Measurements from ENCODE around the gene PCBP3.

DNA sequence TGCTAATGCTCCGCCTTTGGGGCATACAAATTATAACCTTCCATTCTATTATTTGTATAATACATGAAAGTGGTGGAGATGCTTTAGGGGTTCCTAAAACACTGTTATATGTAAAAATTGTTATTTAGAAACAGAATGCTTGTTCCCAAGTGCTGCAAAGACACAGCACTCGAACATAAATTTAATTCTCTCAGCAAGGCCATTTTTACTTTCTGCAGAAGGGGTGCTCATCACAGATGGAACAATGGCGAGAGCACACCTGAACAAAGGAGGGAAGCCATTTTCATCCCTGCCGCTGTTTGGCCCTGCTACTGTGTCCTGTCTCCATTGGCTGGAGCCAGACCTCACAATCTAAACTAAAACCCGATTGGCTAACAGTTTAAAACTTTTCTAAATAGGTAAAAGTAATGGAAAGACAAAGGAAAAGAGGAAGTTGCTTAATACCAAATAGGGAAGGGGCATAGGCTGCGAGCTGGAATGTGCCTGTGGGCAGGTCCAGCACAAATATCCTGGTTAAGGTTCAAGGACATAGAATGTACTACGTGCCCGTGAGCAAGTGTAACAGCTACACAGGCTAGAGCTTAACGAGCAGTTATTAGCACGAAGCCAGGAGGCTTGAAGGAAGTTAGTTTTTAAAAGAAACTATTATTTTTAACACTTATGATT lies 4.5 kb upstream of the PTTG1IP start:
- PRO-cap: bidirectional peak, plus-strand start at position 538 of the sequence, minus-strand start at position 301 of the sequence
- RRBS: no CpG with 5 or more reads among the region's 10 CpGs

DNA sequence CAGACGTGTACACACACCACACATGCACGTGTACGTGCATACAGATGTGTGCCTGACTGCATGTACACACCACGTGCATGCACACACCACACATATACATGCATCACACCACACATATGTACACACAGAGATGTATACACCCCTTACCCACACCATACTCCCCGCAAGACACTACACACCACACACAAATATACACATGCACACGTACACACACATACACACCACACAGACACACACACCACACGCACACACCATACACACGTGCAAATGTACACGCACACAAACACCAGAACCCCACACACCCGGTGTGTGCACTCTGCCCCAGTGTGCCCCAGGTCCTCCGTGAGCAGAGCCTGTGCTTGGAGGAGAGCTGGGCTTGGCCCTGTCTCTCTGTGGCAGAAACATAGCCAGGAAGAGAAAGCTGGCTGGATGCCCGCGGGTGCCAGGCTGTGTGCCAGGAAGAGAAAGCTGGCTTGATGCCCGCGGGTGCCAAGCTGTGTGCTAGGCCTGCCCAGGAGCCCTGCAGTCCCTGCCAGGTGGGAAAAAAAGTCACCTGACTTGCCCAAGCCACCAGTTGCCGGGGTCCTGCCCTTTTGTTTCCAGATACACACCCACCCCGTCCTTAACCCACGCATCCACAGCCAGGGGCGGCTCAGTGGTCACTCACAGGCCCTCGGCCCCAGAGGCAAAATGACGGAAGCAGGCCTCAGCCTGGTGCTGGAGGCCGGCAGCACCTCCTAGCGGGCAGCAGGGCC lies 9.4 kb downstream of the ITGB2 start:
- PRO-cap: bidirectional peak, plus-strand start at position 476 of the sequence, minus-strand start at position 206 of the sequence
- RRBS: under 1% methylated on average over 2 of the region's 23 CpGs

DNA sequence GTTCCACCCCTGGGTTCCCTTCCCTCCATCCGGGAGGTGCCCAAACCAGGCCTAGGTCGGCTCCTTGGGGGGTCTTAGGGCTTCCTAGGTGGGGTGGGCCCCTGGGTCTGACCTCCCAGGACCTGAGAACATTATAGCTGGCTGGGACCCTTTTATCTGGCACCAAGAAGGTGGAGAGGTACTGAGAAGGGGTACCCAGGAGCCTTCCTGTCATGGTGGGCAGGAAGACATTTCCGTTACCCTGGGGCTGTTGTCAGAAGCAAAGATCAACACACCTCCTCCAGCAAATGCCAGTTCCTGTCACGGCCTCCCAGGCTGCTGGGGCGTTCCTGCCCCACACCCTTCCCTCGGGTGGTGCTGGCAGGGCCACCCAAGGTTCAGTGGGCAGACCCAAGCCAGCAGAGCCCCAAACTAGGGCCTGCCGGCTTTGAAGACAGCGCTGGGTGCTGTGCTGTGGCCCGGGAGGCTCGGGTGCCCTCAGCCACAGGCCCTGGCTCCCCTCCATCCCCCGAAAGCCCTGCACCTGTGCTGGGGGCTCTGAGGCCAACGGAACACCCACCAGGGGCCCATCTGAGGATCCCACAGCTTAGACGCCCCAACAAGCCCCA lies 8.8 kb downstream of the ITGB2 start:
- PRO-cap: no peak
- RRBS: under 1% methylated on average over 1 of the region's 13 CpGs

DNA sequence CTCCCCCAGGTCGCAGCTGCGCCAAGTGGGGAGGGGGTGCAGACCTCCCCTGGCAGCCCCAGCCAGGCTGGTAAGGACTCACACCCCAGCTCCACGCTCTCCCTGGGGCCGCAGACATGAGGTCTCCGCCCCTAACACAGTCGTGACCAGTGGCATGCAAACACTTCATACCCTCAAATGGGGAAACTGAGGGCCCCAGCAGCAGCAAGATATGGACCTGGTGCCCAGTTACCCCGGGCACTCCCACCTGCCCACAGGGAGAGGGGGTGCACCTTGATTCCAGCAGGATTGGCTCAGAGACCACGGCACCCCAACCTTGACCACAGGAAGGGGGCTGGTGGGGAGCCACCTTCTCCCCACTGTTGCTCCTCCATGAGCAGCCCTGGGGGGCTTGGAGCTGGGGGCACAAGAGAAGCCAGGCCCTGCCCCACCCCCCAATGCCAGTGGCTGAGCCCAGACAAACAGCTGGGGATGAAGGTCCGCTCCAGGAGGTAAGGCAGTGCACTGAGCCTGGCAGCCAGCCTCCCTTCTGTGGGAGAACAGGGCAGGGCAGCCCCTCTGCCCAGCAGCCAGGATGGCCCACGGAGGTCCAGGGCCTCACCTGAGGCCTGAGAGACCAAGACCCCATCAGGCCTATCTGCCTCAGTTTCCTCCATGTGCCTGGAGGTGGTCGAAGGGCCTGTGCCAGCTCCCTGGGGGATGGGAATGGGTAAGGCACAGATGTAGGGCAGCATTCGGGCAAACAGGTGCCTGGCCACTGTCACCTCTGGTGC lies 7.3 kb downstream of the ITGB2 start:
- PRO-cap: no peak
- RRBS: no CpG with 5 or more reads among the region's 12 CpGs

DNA sequence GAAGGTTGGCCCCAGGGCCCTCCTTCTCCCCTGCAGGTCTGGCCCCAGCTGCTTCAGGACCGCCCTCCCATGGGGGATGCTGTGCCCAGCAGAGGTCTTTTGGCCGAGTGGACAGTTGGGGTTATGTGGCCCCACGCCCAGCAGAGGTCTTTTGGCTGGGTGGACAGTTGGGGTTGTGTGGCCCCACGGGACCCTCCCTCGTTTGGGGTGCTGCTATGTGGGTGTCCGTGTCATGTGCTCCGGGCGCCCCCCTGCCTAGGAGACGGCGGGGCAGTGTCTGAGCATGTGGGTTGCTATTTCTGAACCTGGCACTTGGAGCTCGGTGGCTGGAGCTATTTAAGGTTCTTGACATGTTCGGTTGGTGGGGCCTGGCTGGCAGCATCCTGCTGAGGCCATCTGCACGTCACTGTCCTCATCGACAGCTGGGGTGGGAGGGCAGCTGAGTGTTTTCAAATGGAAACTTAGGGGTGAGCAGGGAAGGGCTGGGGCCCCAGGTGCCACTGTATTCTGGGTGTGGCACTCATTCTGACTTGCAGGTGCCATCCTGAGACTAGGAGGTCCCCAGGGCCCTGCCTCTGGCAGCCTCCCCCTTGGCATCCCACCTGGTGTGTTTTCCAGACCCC lies 12.8 kb downstream of the SLX9 start:
- PRO-cap: no peak
- RRBS: no CpG with 5 or more reads among the region's 14 CpGs

DNA sequence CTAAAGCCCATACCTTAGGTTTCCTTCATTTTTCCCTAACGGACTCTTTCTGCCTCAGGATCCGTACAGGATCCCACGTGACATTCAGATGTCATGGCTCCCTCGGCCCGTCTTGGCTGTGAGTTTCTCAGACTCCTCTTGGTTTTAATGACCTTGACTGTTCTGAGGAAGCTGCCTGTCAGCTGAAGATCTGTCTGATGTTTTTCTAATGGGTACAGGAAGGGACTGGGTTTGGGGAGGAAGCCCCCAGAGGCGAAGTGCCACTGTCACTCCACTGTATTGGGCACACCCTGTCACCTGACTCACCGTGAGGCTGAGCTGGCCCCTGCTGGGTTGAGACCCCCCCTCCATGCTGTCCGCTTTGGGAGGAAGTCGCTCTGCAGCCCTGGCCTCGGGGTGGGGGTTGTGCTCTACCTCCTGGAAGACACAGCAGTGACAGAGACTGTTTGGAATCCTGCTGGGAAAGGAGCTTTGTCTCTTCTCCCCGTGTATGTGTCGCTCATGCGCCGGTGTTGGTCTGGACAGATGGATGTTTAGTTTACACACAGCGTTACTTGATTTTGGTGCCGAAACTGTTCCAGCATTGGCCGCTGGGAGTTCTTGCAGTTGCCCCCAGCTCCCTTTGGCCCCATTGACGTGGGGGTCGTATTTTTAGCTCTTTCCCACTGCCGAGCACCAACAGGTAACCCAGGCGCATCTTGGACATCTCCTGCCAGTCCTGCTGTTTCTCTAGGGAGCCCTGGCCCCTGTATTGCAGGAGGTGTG lies 30.1 kb downstream of the SLX9 start:
- PRO-cap: no peak
- RRBS: no CpG with 5 or more reads among the region's 21 CpGs

- PRO-cap: no peak
- RRBS: no CpG with 5 or more reads among the region's 13 CpGs
These were observed 61.1 kb downstream of the SLX9 start for GRCh38 chr21:45001022-45001313.

DNA sequence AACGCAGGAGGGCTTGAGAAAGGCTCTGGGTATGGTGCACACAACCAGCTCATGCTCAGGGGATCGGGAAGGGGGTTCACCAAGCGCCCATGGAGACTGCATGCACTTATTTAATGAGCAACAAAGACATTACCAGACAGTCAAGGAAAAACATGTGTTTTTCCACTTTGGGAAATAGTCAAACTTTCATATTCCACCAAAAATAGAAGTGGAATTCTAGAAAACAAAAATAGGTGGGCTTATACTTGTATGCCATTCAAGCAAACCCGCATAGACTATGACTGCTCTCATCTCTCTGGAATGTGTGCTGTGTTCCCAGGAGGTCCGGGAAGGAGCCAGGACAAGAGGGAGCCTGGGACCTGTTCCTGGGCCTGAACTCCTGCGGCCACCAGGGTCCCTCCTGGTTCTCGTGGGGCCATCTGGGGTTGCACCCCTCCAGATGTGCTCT lies 9.9 kb upstream of the ADARB1 start:
- PRO-cap: no peak
- RRBS: no CpG with 5 or more reads among the region's 7 CpGs

DNA sequence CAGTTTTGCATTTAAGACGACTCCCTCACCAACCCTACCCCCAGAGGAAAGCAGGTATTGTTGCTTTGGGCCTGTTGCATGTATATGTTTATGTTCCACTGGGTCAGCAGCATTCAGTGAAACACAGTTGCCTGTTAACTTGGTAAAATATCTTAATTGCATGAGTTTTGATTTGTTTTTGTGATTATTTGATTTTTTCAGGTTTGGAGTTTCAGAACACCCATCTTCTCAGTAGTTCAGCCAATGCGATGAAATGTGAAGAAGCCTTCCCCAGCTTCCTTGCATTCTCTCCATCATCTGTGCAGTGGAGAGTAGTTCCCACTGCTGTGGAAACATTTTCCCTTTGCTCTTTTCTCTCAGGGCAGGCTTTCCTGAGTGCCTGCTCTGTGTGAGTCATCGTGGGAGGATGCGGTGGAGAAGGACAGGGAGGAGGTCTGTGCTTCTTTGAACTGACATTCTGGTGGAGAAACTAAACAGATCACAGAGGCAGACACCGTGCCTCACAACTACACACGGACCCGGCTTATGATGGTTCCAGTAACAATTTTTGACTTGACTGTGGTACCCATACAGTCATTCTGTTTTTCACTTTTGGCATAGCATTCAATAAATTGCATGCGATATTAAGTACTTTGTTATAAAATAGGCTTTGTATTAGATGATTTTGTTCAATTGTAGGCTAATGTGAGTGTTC lies 6.6 kb downstream of the ADARB1 start:
- PRO-cap: no peak
- RRBS: no CpG with 5 or more reads among the region's 8 CpGs

DNA sequence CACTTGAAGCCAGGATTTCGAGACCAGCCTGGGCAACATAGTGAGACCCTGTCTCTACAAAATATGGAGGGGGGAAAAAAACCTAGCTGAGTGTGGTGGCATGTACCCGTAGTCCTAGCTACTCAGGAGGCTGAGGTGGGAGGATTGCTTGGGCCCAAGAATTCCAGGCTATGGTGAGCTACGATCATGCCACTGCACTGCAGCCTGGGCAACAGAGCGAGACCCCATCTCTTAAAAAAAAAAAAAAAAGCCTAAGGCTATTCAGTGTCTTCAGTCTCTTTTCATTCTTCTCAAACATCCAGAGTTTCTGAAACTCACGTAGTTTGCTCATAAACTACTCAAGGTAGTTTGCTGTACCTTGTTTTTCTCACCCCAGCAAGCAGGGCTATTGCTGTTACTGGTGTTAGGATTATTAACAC lies 37.9 kb downstream of the POFUT2 start:
- PRO-cap: no peak
- RRBS: no CpG with 5 or more reads among the region's 5 CpGs

DNA sequence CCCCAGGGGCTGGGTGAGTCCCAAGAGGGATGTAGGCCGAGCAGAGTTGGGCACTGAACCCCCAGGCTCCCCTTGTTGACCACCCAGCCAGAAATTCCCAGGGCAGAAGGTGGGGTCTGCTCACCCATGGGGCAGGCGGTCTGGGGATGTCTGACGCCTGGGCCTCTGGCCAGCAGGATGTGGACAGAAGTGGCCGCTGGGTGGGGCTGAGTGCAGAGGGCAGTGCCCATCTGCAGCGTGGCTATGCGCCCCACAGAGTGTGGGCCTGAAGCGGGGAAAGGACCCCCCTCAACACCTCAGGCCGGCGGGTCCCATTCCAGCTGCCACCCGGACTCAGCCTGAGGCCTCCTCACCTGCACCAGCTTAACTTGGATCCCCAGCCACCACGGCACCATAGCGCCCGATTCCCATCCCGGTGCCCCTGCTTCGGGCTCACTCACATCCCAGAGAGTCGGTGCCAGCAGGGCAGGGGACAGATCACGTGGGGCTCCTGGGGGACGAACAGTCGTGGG lies 37.0 kb upstream of the POFUT2 start:
- PRO-cap: no peak
- RRBS: 74% methylated on average over 5 of the region's 19 CpGs

DNA sequence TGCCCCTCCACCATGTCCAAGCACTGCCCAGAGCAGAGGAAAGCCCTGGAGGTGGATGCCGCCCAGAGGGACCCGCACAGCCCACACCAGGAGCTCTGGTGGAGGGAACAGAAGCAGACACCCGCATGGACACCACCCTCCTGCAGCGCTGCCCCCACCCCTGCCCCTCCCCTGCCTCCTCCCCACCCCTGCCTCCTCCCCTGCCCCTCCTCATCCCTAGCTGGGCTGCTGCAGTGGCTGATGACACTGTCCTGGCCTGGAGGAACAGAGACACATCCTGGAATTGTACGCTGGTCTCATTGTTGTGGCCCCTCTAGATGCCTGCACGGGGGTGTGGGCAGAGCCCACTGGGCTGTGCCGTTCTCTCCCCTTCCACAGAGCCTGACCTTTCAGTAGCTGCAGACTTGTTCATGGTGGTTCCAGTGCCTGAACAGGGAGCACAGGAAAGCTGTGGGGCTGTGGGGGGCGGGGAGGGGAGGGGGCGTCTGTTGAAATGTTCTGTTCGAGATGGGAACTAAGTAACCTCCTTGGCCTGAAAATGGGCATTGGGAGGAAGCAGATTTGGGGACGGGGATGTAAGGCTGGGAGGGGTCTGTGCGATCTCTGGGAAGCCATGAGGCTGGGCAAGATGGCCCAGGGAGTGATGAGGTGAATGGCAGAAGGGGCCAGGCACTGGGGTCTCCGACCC lies 30.4 kb upstream of the COL18A1 start:
- PRO-cap: no peak
- RRBS: no CpG with 5 or more reads among the region's 13 CpGs

DNA sequence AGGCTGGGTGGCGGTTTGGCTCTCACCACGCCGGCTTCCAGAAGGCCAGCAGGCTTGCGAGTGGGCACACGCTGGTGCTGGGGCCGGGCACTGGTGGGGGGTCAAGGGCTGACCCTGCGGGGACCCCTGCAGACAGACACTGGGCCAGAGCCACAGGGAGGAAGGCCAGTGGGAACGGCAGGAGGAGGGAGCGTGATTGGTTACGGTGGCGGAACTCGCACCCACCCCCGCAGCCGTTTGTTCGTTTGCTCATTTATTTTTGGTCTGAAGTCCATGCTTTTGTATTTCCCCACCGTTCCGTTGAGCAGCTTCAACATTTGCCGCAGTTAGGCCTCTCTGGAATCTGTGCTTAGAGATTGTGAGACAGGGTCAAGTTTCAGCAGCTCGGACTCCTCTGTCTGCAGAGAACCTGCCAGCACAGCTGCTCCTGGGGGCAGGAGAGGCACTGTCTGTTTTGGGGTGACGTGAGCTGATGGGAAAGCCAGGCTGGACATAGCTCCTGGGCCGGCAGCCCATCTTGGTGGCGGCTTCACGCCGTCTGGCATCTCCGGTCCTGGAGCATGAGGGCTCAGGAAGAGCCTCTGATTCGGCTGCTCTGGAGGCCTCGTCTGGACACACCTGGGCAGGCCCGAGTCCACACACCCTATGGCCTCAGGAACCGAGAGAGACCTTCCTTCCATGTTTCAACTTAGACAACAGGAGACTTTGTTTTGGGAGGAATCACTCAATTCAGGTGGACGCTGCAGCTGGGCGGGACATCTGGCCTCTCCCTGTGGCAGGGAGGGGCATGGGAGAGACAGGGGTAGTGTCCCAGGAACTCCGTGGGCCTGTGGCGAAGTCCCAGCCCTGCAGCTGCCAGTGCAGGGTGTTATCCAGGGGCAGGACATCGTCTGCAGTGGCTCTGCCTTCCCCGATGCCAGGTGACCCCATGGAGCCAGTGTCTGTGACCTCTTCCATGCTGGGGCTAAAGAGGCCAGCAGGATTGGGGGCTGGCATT lies 5.7 kb downstream of the COL18A1 start:
- PRO-cap: no peak
- RRBS: 77% methylated on average over 9 of the region's 35 CpGs

- PRO-cap: no peak
- RRBS: 7% methylated on average over 19 of the region's 70 CpGs
These were observed 34.1 kb downstream of the COL18A1 start for GRCh38 chr21:45438803-45439821.

DNA sequence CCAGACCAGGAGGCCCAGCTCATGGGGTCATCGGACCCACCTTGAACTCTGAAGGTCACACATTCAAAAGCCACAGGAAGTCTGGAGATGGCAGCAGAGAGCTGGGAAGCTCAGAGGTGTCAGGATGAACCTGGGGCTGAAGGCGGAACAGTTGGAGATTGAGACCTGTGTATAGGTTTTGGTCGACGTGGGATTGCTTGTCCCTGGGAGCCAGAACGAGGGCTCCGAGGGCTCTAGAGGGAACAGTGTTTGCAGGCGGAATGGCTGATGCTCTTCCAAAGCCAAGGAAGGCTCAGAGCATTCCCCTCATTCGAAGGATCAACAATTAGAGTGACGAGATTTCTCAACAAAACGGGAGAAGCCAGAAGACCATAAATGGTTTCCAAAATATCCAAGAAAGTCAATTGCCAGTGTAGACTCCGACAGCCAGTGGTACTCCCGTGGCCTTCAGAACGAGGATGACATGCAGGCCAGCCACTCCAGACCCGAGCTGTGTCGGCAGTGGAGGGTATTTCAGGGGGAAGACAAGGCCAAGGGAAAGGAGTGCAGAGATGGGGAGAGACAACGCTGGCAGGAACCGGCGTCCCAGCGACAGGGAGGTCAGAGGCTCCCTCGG lies 43.4 kb downstream of the SLC19A1 start:
- PRO-cap: no peak
- RRBS: no CpG with 5 or more reads among the region's 20 CpGs

- PRO-cap: no peak
- RRBS: no CpG with 5 or more reads among the region's 3 CpGs
These were observed 8.8 kb downstream of the SLC19A1 start for GRCh38 chr21:45533476-45533757.

DNA sequence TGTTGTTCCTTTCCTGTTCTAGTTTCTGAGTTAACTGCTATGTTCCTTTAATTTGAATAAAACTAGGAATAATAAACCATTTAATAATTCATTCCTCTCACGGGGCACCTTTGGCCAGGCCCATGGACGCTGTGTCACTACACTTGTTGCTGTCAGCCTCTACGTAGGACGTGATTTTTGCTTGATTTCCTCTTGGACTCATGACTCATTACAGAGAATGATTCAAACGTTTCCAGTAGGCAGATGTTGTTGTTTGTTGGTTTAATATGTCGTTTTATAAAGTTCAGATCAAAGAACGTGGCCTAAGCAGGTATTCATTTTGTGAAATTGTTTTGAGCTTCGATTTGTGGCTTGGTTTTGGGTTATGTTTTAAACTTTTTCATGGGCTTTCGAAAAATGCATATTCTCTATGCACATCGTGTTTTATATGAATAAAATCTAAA lies 9.1 kb upstream of the SLC19A1 start:
- PRO-cap: no peak
- RRBS: no CpG with 5 or more reads among the region's 10 CpGs

- PRO-cap: bidirectional peak, plus-strand start at chr21:45555106, minus-strand start at chr21:45555011
- RRBS: under 1% methylated on average over 7 of the region's 46 CpGs
These were observed 12.6 kb upstream of the SLC19A1 start for GRCh38 chr21:45554824-45555246.

DNA sequence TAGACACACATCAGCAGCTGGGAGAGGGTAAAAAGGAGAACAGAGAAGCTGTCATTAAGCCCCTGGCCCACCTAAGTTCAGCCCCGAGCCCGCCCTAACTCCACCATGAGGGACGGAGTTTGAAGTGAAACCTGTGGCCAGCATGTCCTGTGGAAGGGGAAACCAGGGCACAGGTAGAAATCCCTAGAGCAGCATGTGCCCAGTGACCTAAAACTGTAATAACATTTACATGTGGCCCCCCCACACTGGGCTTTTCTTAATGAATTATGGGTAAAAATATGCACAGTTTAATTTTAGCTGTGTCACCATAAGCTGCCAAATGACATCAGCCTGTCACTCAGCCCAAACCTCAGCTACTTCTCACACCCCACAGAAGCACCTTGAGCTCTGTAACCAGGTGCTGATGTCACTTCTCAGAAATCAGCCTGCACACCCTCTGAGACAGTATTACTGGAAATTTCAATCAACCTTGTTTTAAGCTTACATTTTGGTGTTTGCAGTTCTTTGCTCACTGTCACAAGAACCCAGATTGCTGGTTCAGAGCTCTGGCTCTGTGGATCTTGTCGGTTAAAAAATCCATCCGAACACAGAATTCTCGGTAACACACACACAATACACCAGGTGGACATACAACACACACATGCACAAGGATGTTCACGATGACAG lies 50.0 kb upstream of the SLC19A1 start:
- PRO-cap: no peak
- RRBS: no CpG with 5 or more reads among the region's 7 CpGs

GRCh38 chr21:45643327-45644022 lies at the start of gene PCBP3:
PCBP3 (plus strand) TSS chr21:45643725.
- PRO-cap: unidirectional peak, plus-strand start at chr21:45643664; bidirectional peak, plus-strand start at chr21:45643730, minus-strand start at chr21:45643736
- RRBS: 7% methylated on average over 10 of the region's 106 CpGs

All from MCF 10A (cell line).